ENCODE measurements around a stretch of chr10.

GRCh38 chr10:29588853-29589541 is 45.8 kb downstream of the SVIL start:
- PRO-cap: no peak
CAGE:
- cytosol, long polyA plus RNA: no peak
- long polyA plus RNA: no peak
- nucleus, long polyA plus RNA: no peak

GRCh38 chr10:29607470-29608042 is 27.2 kb downstream of the SVIL start:
- PRO-cap: no peak
CAGE:
- cytosol, long polyA plus RNA: no peak
- long polyA plus RNA: no peak
- nucleus, long polyA plus RNA: no peak

- PRO-cap: no peak
CAGE:
- cytosol, long polyA plus RNA: no peak
- long polyA plus RNA: no peak
- nucleus, long polyA plus RNA: no peak
Measured at GRCh38 chr10:29629833-29630879, 4.6 kb downstream of the SVIL start.

DNA sequence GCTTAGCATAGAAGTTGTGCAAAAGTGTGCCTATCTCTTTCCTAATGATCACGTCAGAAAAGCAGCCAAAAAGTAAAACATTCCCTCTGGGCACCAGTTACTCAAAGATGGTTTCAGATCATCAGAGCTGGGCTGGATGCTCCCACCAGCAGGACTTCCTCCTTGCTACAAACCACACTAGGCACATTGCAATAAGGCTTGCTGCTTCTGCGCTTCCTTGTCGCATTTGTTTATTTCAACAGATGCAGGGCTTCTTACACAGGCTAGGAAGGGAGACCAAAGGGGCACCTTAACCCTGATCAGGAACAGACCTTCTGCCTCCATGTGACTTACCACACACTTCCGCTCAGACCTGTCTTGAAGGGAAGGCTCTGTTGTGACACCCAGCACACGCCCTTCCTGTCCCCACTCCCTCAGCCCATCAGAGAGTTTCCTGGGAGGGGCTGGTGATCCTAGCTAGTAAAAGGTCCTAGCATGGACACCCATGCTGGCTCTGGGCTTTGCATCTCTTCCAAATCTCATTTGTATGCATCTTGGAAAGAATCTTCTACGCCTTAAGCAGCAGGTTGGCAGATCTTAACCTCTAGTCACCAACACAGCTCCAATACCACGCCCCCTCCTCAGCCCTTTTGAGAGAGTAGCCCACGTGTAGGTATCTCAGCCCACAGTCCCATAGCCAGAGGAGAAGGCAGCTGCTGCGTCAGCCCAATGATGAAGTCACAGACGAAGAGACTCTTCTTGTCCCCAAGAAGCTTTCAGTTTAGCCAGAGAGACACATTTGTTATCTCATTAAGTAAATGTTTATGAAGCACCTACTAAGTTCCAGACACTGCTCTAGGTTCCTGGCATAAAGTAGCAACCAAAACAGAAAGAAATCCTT is 47.1 kb upstream of the SVIL start:
- PRO-cap: no peak
CAGE:
- cytosol, long polyA plus RNA: no peak
- long polyA plus RNA: no peak
- nucleus, long polyA plus RNA: no peak

GRCh38 chr10:29692147-29692610 is 57.4 kb upstream of the SVIL start:
- PRO-cap: no peak
CAGE:
- cytosol, long polyA plus RNA: no peak
- long polyA plus RNA: no peak
- nucleus, long polyA plus RNA: no peak

DNA sequence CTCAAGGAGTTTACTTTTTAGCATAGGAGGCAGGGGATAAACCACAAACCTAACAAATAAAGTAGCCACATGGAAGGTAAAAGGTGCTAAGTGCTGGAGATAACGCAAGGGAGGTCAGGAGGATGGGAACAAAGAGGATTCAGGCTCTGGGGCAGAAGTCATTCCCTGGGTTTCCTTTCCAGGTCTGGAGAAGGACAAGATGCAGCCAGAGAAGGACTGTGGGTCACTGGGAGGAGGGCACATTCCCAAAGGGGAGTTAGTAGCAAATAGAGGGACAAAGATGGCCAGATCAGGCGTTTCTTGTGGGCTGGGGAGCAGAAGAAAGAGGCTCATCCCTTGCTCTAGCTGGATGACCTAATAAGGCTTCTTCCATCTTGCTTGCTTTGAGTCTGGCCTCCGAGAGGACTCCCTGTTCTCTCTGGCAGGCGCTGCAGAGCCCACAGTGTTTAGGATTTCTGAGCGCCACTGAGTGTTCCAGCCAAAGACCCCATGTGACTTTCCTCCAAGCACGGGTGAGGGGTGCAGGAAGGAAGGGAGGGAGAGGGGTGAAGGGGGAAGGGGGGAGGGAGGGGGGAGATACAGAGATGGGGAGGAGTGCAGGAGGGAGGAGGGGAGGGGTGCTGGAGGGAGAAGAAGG is 203.7 kb upstream of the SVIL start:
- PRO-cap: no peak
CAGE:
- cytosol, long polyA plus RNA: no peak
- long polyA plus RNA: no peak
- nucleus, long polyA plus RNA: no peak

DNA sequence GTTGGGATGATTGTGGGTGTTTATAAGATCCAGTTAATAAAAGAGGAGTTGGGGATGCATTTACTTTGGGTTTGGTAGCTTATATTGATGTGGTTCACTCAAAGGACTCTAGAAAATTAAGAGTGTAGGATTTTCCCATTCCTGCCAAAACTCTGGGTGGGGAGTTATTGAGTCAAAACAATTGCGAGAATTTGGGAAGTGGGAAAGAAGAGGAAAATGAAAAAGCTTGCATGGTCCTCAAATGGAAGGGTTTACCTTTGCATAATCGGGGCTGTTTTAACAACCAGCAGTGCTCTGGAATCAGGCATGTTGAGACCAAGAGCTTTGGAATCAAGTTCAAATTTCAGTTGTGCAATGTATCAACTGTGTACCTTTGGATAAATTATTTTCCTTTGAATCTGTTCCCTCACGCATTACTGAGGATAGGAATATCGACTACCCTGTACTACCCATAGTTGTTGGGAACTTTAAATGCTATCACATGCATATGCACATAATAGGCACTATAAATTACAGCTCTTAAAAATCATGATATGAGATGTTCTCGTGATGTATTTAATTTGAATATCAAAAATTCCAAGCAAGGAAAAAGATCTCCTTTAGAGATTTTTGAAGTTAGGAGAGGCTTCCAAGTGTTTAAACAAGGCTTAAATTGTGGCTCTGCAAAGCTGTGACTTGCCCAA is 205.5 kb downstream of the JCAD start:
- PRO-cap: no peak
CAGE:
- cytosol, long polyA plus RNA: no peak
- long polyA plus RNA: no peak
- nucleus, long polyA plus RNA: no peak

- PRO-cap: no peak
CAGE:
- cytosol, long polyA plus RNA: no peak
- long polyA plus RNA: no peak
- nucleus, long polyA plus RNA: no peak
Measured at GRCh38 chr10:29860106-29860441, 199.3 kb downstream of the JCAD start.

- PRO-cap: no peak
CAGE:
- cytosol, long polyA plus RNA: no peak
- long polyA plus RNA: no peak
- nucleus, long polyA plus RNA: no peak
Measured at GRCh38 chr10:30026056-30026731, 33.2 kb downstream of the JCAD start.

DNA sequence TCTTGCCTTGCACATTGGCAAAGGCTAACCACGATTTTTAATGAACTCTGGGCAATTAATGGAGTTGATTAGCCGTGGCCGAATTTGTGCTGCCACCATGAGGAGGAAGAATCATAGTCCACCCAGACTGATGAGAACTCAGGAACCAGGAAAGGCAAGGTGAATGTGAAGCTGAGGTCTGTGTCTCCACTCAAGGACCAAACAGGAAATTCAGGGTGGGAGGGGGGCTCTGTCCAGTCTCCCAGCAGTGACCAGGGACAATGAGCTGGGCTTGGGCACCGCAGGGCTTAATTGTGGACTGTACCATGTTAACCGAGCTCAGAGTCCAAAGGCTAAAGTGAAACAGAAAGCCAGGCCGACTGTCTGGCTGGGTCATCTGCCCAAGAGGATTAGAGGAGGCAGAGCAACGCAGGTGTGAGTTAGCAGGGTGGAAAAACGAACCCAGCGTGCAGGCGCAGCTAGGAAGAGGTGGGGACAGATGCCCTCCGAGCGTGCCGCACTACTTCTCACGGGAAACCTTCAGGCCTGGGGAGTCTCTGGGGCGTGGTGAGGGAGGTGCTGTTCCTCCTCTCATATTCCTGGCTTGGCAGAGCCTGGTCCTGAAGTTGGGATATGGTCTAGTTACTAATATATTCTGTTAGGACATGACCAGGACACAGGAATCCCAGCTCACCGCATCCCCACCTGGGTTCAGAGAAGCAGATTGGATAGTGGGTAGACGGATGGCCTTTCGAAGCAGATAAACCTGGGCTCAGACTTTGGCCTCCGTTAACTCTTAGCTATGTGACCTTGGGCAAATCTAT is 127.2 kb upstream of the JCAD start:
- PRO-cap: no peak
CAGE:
- cytosol, long polyA plus RNA: no peak
- long polyA plus RNA: no peak
- nucleus, long polyA plus RNA: no peak

DNA sequence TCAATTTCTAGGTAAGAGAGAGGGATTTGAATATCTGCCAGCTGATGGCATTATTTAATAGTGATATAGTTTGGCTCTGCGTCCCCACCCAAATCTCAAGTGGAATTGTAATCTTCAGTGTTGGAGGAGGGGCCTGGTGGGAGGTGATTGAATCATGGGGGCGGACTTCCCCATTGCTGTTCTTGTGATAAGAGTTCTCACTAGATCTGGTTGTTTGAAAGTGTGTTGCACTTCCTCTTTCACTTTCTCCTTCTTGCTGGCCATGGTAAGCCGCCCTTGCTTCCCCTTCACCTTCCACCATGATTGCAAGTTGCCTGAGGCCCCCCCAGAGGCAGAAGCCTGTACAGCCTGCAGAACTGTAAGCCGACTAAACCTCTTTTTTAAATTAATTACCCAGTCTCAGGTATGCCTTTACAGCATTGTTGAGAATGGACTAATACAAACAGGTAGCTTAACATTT is 101.4 kb downstream of the MTPAP start:
- PRO-cap: no peak
CAGE:
- cytosol, long polyA plus RNA: no peak
- long polyA plus RNA: no peak
- nucleus, long polyA plus RNA: no peak

DNA sequence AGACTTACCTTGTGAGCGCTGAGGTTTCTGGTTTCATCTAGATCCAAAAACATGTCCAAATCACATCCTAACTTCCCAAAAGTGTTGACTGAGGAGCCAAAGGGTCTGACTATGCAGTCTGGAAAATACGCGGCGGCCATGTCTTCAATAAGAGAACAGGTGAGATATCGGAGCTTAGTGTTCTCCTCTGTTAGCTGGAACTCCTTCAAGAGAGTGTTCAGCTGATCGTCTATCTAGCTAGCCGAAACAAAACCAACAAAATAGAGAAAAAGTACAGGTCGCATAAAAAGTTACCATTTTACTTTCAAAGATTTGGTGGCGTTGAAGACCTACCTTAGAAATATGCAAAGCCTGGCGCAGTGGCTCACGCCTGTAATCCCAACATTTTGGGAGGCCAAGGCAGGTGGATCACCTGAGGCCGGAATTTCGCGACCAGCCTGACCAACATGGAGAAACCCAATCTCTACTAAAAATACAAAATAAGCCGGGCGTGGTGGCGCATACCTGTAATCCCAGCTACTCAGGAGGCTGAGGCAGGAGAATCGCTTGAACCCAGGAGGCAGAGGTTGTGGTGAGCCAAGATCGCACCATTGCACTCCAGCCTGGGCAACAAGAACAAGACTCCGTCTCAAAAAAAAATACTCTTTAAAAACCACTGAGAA is 12.2 kb downstream of the MTPAP start:
- PRO-cap: no peak
CAGE:
- cytosol, long polyA plus RNA: no peak
- long polyA plus RNA: no peak
- nucleus, long polyA plus RNA: no peak

DNA sequence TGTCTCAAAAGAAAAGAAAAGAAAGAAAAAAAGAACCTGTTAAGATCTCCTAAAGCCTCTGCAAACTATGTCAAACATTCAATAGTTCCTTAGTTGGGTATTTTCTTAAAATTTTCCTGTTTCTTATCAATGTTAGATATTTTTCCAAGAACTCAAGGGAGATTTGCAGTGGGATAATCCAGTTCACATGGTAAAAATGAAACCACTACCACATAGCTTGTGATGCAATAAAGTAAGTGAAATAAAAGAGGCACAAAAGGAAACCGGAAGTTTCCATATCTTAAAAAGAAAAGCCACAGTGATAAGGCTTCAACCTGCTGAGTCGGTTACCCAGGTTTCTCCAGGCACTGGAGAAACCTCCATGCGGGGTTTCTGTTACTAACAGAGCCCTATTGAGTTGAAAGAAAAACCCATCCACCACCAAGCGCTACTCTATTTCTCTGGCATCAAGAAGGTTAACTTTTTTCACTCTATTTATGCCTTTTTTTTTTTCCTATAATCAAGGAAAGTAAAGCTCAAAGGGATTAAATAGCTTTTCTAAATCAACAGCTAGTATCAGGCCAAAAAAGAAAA is 15.3 kb upstream of the MAP3K8 start:
- PRO-cap: no peak
CAGE:
- cytosol, long polyA plus RNA: no peak
- long polyA plus RNA: no peak
- nucleus, long polyA plus RNA: no peak

GRCh38 chr10:30451284-30451990 is 17.5 kb downstream of the MAP3K8 start:
- PRO-cap: no peak
CAGE:
- cytosol, long polyA plus RNA: no peak
- long polyA plus RNA: no peak
- nucleus, long polyA plus RNA: no peak

- PRO-cap: no peak
CAGE:
- cytosol, long polyA plus RNA: no peak
- long polyA plus RNA: no peak
- nucleus, long polyA plus RNA: no peak
Measured at GRCh38 chr10:30454232-30455518, 20.7 kb downstream of the MAP3K8 start.

- PRO-cap: no peak
CAGE:
- cytosol, long polyA plus RNA: no peak
- long polyA plus RNA: no peak
- nucleus, long polyA plus RNA: no peak
Measured at GRCh38 chr10:30458783-30459561, 25.0 kb downstream of the MAP3K8 start.

DNA sequence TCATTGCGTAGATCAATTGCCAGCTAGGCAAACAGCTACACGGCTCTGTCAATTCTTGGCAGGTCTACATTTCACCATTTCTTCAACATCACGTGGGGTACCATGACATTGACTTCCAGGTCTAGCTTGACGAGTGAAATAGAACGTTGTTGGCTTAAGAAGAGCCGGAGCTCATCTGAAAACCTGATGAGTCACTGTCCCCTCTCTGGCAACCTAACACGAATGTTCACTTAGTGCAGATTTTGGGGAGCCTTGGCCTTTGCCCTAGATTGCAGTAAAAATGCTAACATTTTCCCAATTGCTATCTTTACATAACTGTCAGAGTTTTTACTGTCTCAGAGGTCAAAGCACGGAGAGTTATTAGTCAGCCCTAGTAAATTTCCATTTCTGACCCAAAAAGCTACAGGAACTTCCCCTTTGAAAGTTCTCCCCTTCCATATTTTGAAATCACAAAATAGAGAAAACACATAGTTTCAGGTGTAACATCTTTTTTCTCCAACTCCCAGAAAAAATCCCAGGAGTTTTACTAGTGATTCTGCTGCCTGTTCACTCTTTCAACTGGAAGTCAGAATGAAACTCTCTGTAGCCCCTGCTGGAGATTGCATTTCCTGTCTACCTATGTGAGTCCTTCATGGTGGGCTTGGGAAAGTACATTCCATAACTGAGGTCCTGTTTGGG is 87.0 kb downstream of the LYZL2 start:
- PRO-cap: no peak
CAGE:
- cytosol, long polyA plus RNA: no peak
- long polyA plus RNA: no peak
- nucleus, long polyA plus RNA: no peak

- PRO-cap: no peak
CAGE:
- cytosol, long polyA plus RNA: no peak
- long polyA plus RNA: no peak
- nucleus, long polyA plus RNA: no peak
Measured at GRCh38 chr10:30552947-30553574, 76.5 kb downstream of the LYZL2 start.

GRCh38 chr10:30747506-30748141 is 118.1 kb upstream of the LYZL2 start:
- PRO-cap: no peak
CAGE:
- cytosol, long polyA plus RNA: no peak
- long polyA plus RNA: no peak
- nucleus, long polyA plus RNA: no peak

DNA sequence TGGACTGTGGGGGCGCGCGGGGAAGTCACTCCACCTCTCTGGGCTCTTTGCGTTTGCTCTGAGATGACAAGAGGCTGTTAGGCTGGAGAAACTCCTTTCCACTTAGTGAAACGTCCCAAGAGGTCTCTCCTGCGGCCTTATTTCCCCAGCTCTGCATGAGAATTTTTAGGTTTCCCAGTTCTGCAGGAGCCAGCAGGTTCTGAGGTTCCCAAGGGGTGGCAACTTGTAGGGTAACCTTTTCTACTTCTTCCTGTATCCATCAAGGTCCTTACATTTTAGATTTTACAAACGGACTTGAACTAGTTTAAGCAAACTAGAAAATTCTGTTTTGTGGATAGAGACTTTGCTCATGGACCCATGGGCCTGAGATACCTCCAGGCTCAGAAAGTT is 156.1 kb upstream of the LYZL2 start:
- PRO-cap: no peak
CAGE:
- cytosol, long polyA plus RNA: no peak
- long polyA plus RNA: no peak
- nucleus, long polyA plus RNA: no peak

Data from A549 (cell line).